H1 (cell line): ENCODE measurements around the genes IRX6 and MMP2.

- RRBS, result no CpG with 5 or more reads among the region's 4 CpGs
CAGE:
- cytosol, long polyA plus RNA, result no peak
- long polyA plus RNA, result no peak
- nucleus, long polyA plus RNA, result no peak
Observed at GRCh38 chr16:53091796-53092335, 37.1 kb downstream of the CHD9 start.

DNA sequence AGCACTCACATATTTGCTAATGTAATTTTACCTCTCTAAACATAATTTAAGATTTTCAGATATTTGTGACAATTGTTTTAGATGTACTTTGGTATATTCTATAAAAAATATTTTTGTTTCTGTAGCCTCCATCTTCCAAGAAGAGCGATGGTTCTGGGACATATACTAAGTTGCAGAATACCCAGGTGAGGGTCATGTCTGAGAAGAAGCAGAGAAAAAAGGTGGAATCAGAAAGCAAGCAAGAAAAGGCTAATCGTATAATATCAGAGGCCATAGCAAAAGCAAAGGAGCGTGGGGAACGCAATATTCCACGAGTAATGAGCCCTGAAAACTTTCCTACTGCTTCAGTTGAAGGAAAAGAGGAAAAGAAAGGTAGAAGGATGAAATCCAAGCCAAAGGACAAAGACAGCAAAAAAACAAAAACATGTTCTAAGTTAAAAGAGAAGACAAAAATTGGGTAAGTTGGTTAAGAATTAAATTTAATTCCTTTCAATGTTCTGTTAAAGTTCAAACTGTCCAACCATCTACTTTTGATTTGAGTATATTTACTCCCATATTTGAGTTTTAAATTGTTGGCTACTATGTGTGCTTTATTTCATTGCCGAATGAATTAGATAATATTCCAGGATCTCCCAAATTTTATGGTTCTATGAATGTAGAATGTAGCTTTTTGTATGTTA lies 154.7 kb downstream of the CHD9 start:
- RRBS, result no CpG with 5 or more reads among the region's 6 CpGs
CAGE:
- cytosol, long polyA plus RNA, result no peak
- long polyA plus RNA, result start-site peak on the plus strand centred at position 254 of the sequence, 142 bp wide, 26 and 50 reads in 2 replicates
- nucleus, long polyA plus RNA, result no peak

DNA sequence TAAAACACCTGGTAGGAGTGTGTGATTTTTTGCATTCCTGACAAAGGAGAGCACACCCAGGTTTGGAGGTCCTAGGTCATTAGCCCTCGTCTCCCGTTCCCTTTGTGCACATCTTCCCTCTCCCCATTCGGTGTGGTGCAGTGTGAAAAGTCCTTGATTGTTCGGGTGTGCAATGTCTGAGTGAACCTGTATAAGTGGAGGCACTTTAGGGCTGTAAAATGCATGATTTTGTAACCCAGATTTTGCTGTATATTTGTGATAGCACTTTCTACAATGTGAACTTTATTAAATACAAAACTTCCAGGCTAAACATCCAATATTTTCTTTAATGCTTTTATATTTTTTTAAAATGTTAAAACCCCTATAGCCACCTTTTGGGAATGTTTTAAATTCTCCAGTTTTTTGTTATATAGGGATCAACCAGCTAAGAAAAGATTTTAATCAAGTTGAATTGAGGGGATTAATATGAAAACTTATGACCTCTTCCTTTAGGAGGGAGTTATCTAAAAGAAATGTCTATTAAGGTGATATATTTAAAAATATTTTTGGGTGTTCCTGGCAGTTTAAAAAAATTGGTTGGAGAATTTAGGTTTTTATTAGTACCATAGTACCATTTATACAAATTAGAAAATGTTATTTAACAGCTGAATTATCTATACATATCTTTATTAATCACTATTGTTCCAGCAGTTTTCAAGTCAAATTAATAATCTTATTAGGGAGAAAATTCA lies 12.1 kb downstream of the AKTIP start:
- RRBS, result no CpG with 5 or more reads among the region's 4 CpGs
CAGE:
- cytosol, long polyA plus RNA, result no peak
- long polyA plus RNA, result start-site peak on the plus strand centred at position 567 of the sequence, 155 bp wide, 29 and 132 reads in 2 replicates
- nucleus, long polyA plus RNA, result start-site peak on the plus strand centred at position 134 of the sequence, 9 bp wide, 24 reads; start-site peak on the plus strand centred at position 203 of the sequence, 16 bp wide, 23 reads; start-site peak on the plus strand centred at position 516 of the sequence, 127 bp wide, 237 reads

GRCh38 chr16:53997794-53998343 lies 288.7 kb downstream of the IRX3 start:
- RRBS, result no CpG with 5 or more reads among the region's 5 CpGs
CAGE:
- cytosol, long polyA plus RNA, result no peak
- long polyA plus RNA, result no peak
- nucleus, long polyA plus RNA, result no peak

- RRBS, result no CpG with 5 or more reads among the region's 18 CpGs
CAGE:
- cytosol, long polyA plus RNA, result no peak
- long polyA plus RNA, result no peak
- nucleus, long polyA plus RNA, result no peak
Observed at GRCh38 chr16:54175154-54175942, 111.2 kb downstream of the IRX3 start.

DNA sequence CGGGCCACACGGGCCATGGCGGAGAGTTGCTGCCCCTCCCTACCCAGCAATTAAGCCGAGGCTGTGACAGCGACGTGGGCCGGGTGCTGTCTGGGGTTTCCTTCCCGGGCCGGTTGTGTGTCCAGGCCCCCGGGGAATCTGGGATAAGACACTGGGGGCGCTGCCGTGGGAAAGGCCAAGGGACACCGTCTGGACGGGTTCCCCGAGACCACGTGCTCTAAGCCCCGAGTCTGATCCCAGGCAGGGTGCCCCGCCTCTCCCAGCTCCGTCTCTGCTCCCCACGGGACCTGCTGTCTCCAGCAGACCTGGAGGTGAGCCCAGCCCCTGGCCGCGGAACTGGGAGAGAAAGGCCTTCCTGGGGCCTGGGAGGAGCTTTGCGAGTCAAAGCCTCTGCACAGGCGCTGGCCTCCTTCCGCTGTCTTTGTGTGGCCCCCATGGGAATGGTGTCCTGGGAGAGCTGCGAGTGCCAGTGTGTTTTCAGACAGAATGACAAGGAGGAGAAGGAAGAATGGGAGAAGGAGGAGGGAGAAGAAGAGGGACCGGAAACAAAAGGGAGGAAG lies 92.2 kb downstream of the IRX3 start:
- RRBS, result 54% methylated on average over 7 of the region's 27 CpGs
CAGE:
- cytosol, long polyA plus RNA, result no peak
- long polyA plus RNA, result no peak
- nucleus, long polyA plus RNA, result no peak

- RRBS, result no CpG with 5 or more reads among the region's 6 CpGs
CAGE:
- cytosol, long polyA plus RNA, result no peak
- long polyA plus RNA, result no peak
- nucleus, long polyA plus RNA, result no peak
Observed at GRCh38 chr16:54208255-54208725, 78.3 kb downstream of the IRX3 start.

DNA sequence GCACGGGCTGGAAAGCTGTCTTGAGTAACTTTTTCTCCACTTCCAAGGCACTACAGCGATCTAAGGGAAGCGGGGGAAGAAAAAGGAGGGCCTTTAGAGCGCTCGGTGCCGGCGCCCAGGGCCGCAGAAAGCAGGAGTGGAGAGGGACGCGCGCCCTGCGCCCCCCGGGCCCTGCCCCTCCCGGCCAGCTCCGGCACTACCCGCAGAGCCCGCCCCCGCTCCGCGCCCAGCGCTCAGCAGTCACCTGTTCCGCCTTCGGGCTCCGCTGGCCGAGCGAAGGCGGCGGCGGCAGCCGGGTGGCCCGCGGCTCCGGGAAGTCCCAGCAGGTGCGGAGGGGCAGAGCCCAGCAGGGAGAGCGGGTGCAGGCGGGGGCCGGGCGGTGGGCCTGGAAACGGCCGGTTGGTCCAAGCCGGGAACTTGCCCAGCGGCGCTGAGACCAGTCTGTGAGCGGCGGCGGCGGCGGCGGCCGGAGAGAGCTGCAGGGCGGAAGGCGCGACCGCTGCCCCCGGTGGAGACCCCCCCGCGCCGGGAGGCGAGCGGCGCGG lies 2.3 kb downstream of the IRX3 start:
- RRBS, result 2% methylated on average over 41 of the region's 62 CpGs
CAGE:
- cytosol, long polyA plus RNA, result no peak
- long polyA plus RNA, result no peak
- nucleus, long polyA plus RNA, result no peak

DNA sequence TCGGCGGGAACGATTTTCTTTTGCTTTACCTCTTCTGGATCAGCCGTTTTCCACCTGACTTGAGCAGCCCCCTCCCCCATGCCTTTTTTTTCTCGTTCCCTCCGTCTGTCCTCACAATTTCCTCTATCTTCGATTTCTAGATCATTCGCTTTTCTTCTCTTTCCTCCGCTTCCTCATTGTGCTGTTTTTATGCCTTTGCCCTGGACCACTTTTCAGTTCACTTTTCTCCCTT lies 4.0 kb upstream of the IRX3 start:
- RRBS, result no CpG with 5 or more reads among the region's 9 CpGs
CAGE:
- cytosol, long polyA plus RNA, result no peak
- long polyA plus RNA, result no peak
- nucleus, long polyA plus RNA, result no peak

GRCh38 chr16:54360910-54361168 lies 74.3 kb upstream of the IRX3 start:
- RRBS, result no CpG with 5 or more reads among the region's 3 CpGs
CAGE:
- cytosol, long polyA plus RNA, result no peak
- long polyA plus RNA, result no peak
- nucleus, long polyA plus RNA, result no peak

- RRBS, result no CpG with 5 or more reads among the region's 4 CpGs
CAGE:
- cytosol, long polyA plus RNA, result no peak
- long polyA plus RNA, result no peak
- nucleus, long polyA plus RNA, result no peak
Observed at GRCh38 chr16:54421923-54422581, 135.5 kb upstream of the IRX3 start.

DNA sequence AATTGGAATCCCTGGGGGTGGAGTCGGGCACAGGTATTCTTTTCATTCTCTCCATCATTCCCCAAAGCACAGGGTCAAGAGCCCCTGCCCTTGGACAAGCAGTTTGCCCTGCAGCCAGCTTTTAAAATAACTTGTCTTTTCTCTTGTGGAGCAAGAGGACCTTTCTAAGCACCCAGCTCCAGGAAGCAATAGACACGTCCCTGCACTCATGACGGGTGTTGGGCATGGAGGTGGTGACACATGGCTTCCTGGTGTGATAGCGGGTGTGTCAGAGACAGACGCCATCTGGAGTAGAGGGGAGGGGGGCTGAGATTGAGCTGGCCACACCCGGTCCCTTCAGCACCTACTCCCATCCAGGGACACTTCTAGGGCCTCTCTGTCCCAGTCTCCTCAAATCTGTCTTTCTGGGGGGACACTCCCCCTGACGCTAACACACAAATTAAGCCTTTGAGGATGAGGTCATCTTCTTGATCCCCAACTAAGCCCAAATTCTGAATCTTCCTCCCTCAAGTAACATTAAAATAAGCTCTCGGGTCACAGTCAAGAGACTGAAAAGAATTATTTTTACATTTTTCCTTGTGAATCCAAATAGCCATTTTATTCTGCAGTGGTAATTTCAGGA lies 216.5 kb upstream of the IRX3 start:
- RRBS, result no CpG with 5 or more reads among the region's 8 CpGs
CAGE:
- cytosol, long polyA plus RNA, result no peak
- long polyA plus RNA, result no peak
- nucleus, long polyA plus RNA, result no peak

- RRBS, result no CpG with 5 or more reads among the region's 15 CpGs
CAGE:
- cytosol, long polyA plus RNA, result no peak
- long polyA plus RNA, result no peak
- nucleus, long polyA plus RNA, result no peak
Observed at GRCh38 chr16:54540775-54541383, 254.3 kb upstream of the IRX3 start.

DNA sequence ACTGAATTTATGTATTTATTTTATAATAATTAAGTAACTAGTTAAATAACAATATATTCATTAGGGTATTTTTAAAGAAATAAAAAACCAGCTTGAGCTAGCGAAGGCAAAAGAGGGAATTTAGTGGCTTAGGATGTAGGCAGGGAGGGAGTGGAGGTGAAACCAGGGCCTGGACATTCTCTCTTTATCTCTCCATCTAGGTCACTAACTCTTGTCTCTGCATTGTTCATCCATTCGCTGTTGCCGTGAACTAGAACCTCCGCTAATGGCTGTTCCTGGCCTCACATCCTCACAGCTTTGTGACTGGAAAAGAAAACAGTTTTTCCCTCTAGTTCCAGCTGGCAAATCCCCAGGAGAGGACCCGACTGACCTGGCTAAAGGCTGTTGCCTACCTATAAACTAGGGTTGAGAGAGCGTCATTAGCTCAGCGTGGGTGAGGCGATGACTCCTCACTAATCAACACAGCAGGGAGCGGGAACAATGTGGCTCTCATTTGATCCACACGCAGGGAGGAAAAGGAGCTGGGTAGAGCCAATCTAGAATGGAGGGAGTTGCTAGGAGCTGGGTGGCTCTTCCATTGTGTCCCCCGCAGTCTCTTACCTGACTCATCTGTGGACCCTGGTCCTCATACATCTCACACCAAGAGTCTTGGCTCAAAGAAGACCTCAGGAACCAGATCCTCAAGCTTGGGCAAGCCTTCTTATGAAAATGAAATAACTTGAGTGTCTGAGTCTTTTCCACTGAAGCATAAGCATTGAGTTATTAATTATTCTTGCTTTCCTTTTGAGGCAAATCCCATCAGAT lies 282.1 kb upstream of the IRX5 start:
- RRBS, result no CpG with 5 or more reads among the region's 11 CpGs
CAGE:
- cytosol, long polyA plus RNA, result no peak
- long polyA plus RNA, result no peak
- nucleus, long polyA plus RNA, result no peak

DNA sequence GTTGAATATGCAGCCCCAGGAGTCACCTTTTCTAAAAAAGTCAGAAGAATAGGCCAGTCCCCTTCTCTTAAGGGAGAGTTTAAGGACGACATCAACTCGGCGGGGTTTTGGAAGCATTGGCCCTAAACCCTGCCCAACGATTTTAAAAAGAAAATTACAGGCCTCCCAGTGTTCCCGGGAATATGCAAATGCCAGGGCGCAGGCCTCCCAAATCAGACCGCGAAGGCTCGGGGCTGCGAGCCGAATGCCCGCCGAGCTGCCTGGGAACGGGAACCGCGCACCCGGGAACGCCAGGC lies 5.5 kb downstream of the IRX5 start:
- RRBS, result 0% methylated on average over 9 of the region's 18 CpGs
CAGE:
- cytosol, long polyA plus RNA, result no peak
- long polyA plus RNA, result no peak
- nucleus, long polyA plus RNA, result no peak

GRCh38 chr16:55012812-55013158 lies 82.1 kb downstream of the IRX5 start:
- RRBS, result no CpG with 5 or more reads among the region's 6 CpGs
CAGE:
- cytosol, long polyA plus RNA, result no peak
- long polyA plus RNA, result no peak
- nucleus, long polyA plus RNA, result no peak

GRCh38 chr16:55297013-55297580 lies 26.9 kb upstream of the IRX6 start:
- RRBS, result no CpG with 5 or more reads among the region's 8 CpGs
CAGE:
- cytosol, long polyA plus RNA, result no peak
- long polyA plus RNA, result no peak
- nucleus, long polyA plus RNA, result no peak

DNA sequence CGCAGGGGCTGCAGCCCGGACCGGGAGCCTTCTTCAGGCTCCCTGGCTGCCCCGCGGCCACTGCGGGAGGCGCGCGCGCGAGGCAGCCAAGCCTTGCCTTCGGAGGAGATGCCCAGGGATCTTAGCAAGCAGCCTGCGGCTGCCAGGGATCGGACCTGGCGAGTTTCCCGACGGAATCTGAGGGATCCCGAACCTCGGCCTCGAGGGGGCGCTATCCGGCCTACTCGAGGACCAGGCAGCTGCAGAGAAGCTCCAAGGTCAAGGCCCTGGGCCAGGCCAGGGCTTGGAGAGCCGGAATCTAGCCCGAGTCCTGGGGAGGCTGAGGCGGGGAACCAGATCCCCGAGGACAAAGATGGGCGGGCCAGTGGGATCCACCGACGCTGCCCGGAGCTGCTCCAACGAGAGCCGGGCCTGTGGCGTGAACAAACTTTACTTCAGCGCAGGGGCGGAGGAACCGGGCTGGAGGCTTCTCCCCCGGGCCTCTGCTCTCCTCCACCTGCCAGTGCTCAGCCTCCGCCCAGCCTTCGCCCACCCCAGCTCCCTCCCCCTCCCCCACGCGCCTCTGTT lies at the start of gene IRX6:
IRX6 (plus strand) TSS at position 499 of the 567 bp plus-strand sequence.
- RRBS, result 3% methylated on average over 11 of the region's 42 CpGs
CAGE:
- cytosol, long polyA plus RNA, result no peak
- long polyA plus RNA, result no peak
- nucleus, long polyA plus RNA, result no peak

GRCh38 chr16:55478527-55479828 lies at the start of gene MMP2:
Gene MMP2, plus strand, starts transcription at chr16:55479198.
- RRBS, result 1% methylated on average over 25 of the region's 89 CpGs
CAGE:
- cytosol, long polyA plus RNA, result start-site peak on the plus strand at chr16:55479187-55479268, 248 reads; start-site peak on the plus strand at chr16:55479324-55479343, 20 reads
- long polyA plus RNA, result start-site peak on the plus strand at chr16:55479187-55479208, 178 and 103 reads in 2 replicates; start-site peak on the plus strand at chr16:55479304-55479394, 71 and 46 reads in 2 replicates
- nucleus, long polyA plus RNA, result start-site peak on the plus strand at chr16:55479324-55479360, 18 reads

DNA sequence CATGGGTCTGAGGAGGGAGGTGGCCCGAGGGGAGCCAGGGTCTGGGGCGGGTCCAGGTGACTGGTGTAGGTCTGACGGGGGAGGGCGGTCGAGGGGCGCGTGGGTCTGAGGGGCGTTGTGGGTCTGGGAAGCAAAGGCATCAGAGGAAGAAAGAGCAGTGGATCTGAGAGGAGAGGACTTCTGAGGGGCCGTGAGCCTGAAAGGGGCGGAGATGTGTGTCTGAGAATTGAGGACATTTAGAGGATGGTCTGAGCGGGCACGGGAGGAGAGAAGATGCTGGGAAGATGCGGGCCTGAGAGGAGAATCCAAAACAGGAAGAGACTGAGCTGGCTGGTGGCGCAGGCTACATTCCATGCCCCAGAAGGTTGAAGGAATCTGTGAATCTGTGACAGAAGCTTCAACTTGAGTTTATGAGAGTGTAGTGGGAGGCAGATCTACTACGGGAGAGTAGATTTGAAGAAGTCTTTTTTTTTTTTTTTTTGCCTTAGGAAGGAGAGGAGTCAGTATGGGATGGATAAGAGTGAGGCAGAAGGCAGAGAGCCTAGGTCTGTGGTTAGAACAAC lies 737 bp downstream of the LPCAT2 start:
- RRBS, result no CpG with 5 or more reads among the region's 15 CpGs
CAGE:
- cytosol, long polyA plus RNA, result no peak
- long polyA plus RNA, result no peak
- nucleus, long polyA plus RNA, result no peak